ENCODE measurements around the genes ISY1 and ALG1L2.

DNA sequence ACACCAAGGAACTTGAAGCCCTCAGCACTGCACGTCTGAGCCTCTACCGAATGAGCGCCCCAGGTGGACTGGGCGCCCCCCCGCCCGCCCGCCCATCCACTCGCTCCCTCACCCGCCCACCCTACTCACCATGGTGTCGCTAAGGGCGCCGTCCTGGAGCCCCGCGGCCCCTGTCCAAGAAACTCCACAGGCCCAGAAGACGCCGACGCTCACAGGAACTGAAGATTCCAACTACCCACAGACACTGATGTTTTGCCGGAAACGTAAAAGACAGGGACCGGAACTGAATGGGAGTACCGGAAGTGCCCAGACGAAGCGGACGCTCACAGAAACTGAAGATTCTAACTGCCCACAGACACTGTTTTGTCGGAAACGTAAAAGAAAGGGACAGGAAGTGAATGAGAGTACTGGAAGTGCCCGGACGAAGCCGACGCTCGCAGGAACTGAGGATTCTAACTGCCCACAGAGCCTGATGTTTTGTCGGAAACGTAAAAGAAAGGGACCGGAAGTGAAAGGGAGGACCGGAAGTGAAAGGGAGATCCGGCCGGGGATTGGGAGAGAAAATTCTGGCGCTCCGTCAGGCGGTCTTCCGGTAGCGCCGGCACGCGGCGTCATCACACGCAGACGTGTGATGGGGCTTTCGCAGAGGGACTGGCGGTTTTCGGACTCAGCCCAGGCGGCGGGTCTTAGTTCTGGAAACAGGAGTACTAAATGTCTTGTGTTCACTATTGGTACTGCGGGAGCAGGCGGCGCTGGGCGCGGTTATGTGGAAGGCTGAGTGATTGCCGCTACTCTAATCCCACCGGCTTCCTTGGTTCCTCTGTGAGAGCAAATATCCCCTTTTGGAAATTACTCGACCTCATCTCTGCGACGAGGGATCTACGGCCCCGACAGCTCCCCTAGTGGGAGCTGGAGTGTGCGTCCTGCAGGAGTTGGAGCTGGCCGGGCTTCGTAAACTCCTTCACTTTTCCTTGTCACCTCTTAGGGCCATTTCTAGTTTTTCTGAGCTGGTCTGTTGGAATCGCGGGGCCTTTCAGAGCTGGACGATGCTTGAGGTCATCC is at the start of gene ISY1:
ISY1 (minus strand) TSS at position 220 of the 1,062 bp plus-strand sequence.
- RRBS = under 1% methylated on average over 10 of the region's 71 CpGs

GRCh38 chr3:129224586-129225562 is 24.5 kb upstream of the COPG1 start:
- RRBS = no CpG with 5 or more reads among the region's 11 CpGs

GRCh38 chr3:129343675-129344313 is 27.7 kb upstream of the H1-10 start:
- RRBS = no CpG with 5 or more reads among the region's 38 CpGs

GRCh38 chr3:129507326-129507897 is 21.0 kb upstream of the RHO start:
- RRBS = no CpG with 5 or more reads among the region's 8 CpGs

DNA sequence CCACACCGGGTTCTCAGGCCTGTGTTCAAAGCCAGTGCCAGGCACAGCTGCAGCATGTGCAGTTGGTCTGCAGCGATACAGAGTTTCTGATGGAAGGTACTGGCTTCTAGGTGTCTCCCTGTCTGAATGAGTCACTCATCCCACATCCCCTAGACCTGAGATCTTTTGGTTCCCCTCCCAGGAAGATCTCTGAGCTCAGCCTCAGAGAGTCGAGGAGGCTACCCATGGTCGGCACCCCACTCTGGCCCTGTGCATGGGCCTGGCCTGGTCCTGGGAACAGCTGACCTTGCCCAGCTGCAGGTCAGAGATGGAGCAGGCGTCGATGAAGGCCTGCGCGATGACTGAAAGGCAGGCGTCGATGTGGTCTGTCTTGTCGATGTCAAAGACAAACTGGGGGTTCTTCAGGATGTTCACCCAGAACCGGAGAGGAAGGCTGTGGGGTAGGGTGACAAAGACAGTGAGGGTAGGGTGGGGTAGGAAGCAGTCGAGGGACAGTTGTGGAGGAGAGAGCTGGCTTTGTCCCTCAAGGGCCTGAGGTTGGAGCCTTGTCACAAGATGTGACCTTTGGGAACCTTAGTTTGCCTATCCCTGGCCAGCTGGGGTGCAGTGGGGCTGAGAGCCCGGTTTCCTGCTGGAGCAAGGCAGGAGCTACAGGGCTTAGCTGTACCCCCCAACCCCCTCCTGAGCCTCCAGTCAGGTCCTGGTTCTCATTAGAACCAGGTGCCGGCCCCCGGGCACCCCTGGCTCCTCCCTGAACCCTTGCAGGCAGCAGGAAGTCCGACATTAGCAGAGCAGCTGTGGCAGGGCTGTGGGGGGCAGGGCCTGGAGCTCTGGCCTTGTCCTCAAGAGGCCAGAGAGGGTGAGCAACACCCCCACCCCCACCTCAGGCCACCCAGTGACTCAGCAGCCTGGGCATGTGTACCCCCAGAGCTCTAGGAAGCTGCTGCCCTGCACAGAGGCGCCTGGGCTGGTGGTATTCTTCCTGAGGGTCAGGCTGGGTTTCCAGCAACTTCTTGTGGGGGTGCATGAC is 15.5 kb downstream of the H1-8 start:
- RRBS = no CpG with 5 or more reads among the region's 18 CpGs

GRCh38 chr3:129624236-129624757 is 17.8 kb upstream of the PLXND1 start:
- RRBS = no CpG with 5 or more reads among the region's 10 CpGs

- RRBS = no CpG with 5 or more reads among the region's 2 CpGs
These were observed 80.4 kb upstream of the PLXND1 start for GRCh38 chr3:129686921-129687283.

DNA sequence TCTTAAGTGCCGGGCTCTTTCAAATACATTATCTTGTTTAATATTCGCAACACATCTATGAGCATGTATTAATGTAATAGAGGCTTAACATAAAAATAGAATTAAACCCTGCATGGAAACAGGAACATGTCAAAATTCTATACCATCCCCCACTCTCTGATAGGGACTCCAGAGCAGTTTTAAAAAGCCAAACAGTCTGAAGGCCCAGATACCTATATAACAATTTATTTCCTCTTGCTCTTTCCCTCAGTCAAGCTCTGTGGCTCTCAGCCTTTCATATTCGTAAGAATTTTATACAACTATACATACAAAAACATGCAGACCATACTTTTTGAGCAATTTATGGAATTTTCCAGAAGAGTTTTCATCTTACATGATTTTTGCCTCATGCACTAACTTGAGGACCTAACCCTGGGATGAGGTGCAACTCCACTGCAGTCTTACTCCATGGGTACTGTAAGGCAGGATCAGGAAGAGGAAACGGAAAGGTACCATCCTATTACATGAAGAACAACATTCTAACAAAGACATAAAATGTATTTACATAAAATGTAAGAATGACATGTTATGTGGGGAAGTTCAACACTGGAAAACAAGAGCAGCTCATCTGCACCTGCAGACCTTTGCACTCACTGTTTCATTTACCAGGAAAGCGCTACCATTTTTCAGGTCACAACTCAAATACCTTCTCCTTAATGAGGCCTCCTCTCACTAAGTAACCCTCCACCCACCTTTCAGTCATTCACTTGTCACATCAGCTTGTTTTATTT is 2.9 kb downstream of the TMCC1 start:
- RRBS = no CpG with 5 or more reads among the region's 5 CpGs

DNA sequence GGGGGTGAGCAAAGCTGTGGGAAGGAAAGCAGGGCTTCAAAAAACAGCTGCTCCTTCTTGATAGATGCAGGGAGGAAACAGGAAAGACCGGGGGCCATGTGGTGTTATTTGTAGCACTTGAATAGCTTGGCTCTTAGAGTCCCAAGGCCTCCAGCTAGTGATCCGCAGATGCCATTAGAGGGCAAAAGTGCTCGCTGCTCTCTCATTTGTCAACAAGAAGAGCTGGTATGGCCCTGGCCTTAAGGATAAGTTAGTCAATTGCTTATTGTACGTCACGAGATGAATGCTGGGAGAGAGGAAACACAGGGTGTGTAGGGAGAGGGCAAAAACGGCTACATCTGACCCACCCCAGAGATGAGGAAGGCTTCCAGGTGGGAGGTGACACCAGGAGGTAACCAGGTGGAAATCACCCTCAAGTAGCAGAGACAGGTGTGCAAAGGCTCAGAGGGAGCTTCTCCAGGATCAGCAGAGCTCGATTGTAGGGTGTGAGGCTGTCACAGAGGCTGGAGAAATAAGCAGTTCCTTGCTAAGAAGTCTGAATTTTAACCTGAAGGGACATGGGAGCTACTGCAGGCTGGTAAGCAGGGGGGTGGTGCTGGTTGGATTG is at the start of gene ALG1L2:
ALG1L2 (plus strand) TSS at position 372 of the 607 bp plus-strand sequence.
- RRBS = no CpG with 5 or more reads among the region's 7 CpGs

- RRBS = no CpG with 5 or more reads among the region's 26 CpGs
These were observed 12.3 kb downstream of the ALG1L2 start for GRCh38 chr3:130093469-130094742.

DNA sequence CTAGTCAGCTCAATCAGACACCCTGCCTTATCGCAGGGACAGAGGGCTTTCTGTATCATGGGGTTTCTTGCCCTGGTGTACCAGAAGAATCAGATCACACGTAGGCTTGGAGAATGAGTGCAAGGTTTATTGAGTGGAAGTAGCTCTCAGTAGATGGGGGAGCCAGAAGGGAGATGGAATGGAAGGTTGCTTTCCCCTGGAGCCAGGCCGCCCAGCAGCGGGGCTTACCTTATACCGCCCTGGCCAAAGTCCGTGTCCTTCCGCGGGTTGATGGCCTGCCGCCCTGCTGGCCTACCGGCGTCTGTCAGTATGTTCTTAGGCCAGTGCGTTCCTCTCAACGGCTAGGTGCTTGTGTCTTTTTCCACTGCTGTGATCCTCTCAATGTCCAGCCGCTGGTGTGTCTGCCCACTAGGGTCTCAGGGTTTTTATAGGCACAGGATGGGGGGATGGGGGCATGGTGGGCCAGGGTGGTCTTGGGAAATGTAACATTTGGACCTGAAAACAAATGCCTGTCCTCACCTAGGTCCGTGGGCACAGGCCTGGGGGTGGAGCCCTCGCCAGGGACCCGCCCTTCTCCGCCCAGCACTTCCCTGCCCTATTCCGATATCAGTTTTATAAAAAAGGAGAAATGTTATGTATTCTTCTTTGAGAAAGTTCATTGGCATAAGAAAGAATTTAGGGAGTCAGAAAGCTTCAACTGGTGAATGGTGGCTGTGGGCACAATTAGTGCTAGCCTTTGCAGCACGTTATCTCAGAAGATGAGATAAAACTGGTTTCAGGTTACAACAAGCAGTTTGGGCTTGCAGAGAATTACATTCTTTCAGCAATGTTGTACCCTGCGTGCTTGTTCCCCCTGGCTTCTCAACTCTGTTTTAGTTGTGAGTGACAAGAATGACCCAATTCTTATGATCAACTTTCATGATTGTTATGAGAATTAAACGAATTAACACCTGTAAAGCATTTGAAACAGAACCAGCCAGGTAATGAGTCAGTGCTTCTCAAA is 31.9 kb upstream of the ACP3 start:
- RRBS = no CpG with 5 or more reads among the region's 22 CpGs

DNA sequence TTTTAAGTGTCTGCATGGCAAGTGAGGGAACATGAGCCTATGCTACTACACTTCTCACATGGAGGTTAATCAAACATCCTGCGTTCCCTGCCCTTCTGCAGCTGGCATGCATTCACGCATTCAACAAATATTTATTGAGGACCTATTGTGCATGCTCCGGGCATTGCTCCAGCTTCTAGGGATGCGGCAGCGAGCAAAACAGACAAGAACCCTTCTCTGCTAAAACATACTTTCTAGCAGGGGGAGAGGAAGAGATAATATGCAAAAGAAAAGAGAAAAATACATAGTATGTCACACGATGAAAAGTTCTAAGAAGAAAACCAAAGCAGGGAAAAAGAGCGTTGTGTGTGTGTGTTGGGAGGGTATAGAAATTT is 42.6 kb upstream of the ACKR4 start:
- RRBS = no CpG with 5 or more reads among the region's 7 CpGs

DNA sequence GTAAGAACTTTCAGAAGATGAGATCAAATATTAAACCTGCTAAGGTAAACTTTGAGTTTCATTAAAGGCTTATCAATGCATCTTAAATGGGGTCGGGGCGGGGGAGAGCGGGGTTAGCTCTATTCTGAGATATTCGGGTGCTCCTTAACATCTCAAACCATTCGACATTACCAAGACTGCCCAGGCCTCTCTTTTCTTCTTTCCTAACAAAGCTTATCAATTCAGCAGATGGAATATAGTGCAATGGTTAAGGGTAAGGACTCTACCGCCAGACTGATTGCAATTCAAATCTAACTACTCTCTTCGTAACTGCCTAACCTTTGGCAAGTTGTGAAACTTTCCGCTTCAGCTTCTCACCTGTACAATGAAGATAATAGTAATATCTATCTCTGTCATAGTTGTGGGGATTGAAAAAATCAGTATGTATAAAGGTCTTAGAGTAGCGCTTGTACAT is 903 bp downstream of the UBA5 start:
- RRBS = no CpG with 5 or more reads among the region's 9 CpGs

- RRBS = no CpG with 5 or more reads among the region's 5 CpGs
These were observed 3.4 kb downstream of the NPHP3 start for GRCh38 chr3:132718612-132719351.

DNA sequence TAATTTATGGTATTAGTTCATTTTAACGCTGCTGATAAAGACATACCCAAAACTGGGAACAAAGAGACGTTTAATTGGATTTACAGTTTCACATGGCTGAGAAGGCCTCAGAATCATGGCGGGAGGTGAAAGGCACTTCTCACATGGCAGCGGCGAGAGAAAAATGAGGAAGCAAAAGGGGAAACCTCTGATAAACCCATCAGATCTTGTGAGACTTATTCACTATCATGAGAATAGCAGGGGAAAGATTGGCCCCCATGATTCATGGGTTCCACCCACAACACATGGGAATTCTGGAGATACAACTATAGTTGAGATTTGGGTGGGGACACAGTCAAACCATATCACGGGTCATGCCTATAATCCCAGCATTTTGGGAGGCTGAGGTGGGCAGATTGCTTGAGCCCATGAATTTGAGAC is 61.8 kb downstream of the TMEM108 start:
- RRBS = no CpG with 5 or more reads among the region's 6 CpGs

- RRBS = no CpG with 5 or more reads among the region's 2 CpGs
These were observed 69.6 kb downstream of the BFSP2 start for GRCh38 chr3:133469475-133469818.

GRCh38 chr3:133541054-133541471 is 32.4 kb upstream of the CDV3 start:
- RRBS = no CpG with 5 or more reads among the region's 2 CpGs

DNA sequence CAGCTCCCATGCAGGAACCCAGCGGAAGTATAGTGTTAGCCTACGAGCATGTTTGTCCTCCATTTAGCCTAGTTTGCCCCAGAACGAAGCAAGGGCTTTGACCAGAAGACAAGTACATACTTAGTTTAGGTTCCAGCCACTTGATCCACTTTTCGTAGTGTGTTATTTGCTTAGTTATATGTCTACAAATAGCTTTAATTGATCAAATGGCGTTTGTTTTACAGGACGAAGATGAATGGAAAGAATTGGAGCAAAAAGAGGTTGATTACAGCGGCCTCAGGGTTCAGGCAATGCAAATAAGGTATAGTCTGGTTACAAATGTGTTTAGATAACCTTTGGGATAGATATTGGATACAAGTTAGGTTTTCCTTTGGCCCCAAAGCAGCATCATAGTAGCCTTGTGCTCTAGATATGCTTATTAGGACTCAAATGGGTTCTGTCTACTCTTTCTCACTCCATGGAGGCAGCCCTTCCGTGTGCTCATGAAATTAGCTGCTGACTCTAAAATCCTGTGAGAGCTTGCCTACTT is 1.4 kb downstream of the CDV3 start:
- RRBS = no CpG with 5 or more reads among the region's 8 CpGs